Brain (tissue), 1 donor: ENCODE data around the gene CCDC7.

DNA sequence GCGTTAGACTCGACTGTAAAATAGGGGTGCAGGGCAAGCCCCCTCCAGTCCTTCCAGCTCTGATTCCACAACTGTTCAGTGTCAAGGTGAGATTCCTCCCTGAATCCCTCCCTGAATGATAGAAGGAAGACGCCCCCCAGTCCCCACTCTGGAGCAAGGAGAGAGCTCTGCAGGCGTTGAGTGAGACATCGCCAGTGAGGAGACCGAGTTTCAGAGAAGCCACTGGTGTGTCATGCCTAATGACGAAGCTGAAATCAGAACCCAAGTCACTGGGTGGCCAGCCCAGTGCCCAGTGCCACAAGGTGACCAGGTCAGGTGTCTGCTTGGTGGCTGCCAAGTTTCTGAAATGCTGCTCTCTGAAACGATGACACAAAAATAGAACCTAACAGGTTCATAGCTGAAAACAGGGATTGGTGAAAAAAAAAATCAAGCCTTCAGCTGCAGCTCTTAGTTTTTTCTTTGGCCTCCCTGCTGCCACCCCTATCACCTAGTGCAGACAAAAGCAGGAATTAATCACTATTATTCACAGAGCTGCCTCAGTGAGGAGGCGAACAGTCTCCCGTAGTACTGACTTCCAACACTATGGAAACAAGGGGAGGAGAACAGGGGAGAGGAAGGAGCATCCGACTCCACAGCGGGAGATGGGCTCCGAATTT is 153.6 kb downstream of the ARHGAP12 start:
- RRBS = no CpG with 5 or more reads among the region's 13 CpGs

DNA sequence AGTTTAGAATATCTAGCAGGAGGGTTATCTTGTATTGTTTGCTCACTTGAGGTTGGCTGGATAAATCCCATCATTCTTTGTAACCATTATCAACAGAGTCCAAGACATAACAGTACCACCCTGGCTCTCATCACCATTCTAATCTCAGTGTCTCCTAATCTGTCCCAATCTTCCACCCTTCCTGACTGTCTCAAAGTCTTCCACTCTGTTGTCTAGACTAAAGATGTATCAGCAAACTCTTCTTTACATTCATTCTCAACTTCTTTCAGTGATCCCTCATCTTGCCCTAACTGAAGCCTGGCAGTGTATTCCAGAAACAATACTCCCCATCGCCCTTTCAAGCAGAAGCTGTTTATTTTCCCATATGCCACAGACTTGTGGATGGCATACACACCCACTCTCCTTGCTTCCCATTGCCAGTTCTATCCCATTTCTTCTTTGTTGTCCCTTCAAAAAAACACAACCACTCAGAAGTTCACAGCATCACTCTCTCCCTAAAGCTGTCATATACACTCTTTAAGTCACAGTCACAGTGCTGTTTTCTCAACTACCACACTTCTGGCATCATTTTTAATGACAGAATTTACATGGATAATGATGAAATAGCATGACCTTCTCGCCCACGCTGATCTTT is 11.7 kb downstream of the EPC1 start:
- RRBS = no CpG with 5 or more reads among the region's 3 CpGs

GRCh38 chr10:32377442-32378109 is 30.6 kb upstream of the EPC1 start:
- RRBS = no CpG with 5 or more reads among the region's 7 CpGs

- RRBS = under 1% methylated on average over 21 of the region's 58 CpGs
Observed at GRCh38 chr10:32445484-32446575, at the start of gene CCDC7. TSS of gene CCDC7 (plus strand) at chr10:32446140.

- RRBS = no CpG with 5 or more reads among the region's 4 CpGs
Observed at GRCh38 chr10:32941345-32941926, 16.6 kb downstream of the ITGB1 start.

- RRBS = no CpG with 5 or more reads among the region's 5 CpGs
Observed at GRCh38 chr10:33032778-33032999, 74.7 kb upstream of the ITGB1 start.

DNA sequence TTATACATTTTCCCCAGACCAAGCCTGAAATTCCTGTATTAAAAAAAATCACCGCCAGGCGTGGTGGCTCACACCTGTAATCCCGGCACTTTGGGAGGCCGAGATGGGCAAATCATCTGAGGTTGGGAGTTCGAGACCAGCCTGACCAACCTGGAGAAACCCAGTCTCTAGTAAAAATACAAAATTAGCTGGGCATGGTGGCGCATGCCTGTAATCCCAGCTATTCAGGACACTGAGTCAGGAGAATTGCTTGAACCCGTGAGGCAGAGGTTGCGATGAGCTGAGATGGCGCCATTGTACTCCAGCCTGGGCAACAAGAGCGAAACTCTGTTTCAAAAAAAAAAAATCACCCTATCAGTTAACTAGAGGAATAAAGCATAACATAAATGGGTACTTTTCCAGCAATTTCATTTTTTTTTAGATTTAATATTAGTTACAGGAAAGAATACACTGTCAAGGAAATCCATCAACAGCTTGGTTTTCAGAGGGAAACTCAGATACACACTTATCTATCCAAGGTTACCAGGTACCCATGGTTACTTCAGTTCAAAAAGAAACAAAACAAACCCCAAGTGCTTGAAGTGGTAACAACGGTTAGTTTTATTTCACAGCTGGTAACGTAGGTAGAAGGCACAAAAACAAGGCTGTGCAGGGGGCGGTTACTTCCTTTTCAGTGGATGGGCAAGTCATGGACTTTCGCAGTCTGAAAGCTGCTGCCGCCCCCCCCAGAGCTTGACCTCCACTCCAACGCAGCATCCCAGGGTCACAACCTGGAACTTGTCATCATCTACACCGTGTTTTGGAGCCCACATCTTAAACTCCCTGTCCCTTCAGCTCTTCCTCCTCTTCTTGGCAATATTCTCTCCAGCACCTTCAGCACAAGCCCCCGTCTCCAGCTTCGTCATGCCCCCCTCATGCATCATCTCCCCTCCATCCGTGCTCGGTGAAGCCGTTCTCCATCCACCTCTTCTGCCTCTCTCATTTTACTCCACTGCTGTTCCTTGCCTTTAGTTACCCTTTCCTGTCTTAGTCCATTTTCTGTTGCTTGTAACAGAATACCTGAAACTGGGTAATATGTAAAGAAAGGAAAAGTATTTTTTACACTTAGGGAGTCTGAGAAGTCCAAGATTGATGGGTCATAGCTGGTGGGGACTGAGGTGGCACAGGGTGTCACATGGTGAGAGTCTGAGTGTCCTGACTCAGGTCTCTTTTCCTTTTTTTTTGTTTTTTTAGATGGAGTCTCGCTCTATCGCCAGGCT is 181.1 kb upstream of the ITGB1 start:
- RRBS = no CpG with 5 or more reads among the region's 24 CpGs

DNA sequence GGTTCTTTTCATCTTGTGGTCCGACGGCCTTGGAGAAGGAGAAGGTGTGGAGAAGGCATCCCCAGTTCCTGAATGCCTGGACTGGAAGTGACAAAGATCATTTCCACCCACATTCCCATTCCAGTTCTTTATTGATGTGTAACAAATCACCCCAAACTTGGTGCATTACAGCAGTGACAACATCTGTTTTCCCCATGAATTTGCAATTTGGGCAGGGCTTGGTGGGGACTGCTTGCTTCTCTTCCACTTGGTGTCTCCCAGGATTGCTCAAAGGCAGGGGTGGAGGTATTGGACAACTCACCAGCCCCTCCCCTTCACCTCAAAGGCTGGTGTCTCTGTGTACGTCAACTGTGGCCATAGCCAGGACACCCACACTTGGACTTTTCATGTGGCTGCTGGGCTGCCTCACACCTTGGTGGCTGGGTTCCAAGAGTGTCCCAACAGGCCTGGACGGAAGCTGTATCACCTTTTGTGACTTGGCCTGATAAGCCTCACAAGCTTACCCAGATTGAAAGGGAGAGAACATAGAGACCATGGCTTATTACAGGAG is 187.4 kb upstream of the ITGB1 start:
- RRBS = no CpG with 5 or more reads among the region's 4 CpGs

DNA sequence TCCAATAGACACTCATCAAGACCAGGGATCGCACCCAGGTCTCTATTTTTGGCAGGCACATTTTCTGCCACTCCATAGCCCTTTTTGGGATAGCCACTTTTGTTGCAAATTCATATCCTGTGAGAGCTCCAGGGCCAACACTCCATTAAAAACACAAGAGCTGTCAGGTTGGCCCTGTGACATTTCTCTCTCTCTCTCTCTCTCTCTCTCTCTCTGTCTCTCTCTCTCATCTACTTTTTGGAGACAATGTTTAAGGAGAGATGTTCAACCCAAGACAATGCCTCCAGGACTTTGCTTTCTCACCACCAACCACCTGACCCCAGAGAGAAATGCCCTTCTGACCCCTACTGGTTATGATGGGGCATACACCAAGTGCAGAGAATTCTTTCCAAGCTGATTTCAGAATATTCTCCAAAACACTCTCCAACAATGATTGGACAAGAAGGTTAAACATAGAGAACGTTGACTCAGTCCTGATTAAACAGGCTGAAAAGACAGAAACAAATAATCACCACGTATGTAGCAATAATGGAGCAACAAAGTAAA is 178.7 kb downstream of the NRP1 start:
- RRBS = no CpG with 5 or more reads among the region's 3 CpGs

DNA sequence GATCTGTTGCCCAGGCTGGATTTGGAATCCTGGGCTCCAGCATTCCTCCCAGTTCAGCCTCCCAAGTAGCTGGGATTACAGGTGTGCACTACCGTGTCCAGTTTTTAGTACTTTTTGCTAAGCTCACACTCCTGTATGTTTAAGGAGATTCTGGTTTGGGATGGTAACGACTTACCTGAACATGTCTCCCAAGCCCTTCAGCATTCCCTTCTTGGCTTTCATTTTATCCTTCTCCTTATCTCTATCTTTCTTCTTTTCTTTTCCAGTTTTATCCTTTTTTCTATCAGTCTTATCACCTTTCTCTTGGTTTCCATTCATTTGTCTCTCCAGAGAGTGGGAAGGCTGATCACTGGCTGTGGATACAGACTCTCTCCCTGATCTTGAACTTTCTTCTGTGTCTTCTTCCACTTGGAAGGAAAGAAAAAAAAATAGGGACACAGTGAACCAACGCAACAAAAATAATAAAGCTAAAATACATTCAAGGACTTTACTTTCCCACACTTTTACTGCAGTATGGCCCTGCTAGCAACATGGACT is 498.1 kb downstream of the PARD3 start:
- RRBS = no CpG with 5 or more reads among the region's 3 CpGs

DNA sequence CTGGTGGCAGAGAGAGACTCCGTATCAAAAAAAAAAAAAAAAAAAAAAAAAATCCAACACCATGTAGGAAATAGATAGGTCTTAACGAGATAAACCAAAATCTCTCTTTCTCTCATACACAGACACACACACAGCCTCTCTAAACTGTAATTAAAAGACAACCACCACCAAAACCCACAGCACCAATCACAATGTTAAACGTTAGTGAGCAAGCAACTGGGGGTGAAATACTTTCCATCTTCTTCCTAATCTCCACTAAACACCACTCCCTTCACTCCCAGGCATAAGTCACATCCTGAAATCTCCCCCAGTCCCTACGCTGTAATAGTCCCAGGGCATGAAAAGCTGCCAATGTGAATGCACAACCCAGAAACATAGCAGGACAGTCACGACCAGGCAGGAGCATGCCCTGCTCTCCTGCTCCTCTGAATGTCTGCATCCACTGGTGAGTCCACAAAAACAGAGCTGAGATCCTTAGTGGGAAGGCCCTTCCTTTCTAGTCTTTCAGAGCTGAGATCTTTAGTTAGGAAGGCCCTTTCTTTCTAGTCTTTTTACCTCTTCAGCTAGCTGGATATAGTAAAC is 288.9 kb downstream of the PARD3 start:
- RRBS = no CpG with 5 or more reads among the region's 5 CpGs

DNA sequence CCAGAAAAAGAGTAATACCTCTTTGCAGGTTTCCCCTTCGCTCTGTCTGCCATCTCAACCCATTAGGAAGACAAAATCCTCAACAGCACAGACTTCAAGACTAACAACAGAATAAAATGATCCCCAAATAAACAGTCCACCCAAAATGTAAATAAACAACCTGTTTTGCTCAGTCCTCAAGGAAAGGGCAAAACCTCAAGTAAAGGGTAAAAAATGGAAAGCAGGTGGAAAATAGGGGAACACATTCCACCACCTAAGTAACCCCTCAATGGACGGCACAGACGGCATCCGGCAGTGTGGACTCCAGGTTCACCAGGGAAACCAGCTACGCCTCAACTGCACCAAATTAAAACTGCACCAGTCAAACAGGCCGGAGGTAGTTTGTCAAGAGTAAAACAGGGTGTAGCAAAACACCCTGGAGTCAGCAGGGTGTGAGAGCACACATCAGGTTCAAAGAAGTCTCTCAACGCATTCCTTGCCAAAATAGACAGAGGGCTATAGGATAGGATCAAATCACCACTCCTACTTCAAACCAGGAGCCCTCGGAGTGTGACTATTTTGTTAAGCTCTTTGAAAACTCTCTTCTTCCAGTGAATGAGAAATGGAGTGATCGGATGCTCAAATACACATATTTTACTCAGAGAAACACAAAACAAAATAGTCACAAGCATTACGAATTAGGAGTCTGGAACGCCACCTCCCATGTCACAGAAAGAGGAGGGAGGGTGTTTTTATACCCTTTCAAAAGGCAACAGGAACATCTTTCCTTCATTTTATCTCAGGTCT is 136.0 kb downstream of the PARD3 start:
- RRBS = 96% methylated on average over 2 of the region's 11 CpGs

- RRBS = no CpG with 5 or more reads among the region's 4 CpGs
Observed at GRCh38 chr10:34699012-34699648, 116.0 kb downstream of the PARD3 start.

DNA sequence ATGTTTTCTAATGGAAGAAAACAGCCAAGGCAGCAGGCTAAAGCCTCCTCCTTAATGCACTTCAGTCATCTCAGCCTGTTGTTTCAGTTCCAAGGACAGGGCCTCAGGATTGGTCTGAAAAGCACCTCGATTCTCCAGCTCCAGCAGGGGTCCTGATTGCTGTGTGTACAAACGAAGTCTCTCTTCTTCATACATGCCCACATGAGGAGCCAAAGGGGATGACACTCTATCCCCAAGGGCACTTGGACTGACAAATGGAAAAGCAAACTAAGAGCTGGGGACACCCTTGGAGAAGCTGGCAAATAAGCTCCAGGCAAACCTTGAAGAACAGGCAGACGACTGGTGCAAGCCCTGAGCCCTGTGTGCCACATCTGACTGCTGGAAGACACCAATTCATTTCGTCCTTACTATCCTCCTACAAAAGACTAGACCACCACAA is 62.1 kb downstream of the PARD3 start:
- RRBS = no CpG with 5 or more reads among the region's 4 CpGs

DNA sequence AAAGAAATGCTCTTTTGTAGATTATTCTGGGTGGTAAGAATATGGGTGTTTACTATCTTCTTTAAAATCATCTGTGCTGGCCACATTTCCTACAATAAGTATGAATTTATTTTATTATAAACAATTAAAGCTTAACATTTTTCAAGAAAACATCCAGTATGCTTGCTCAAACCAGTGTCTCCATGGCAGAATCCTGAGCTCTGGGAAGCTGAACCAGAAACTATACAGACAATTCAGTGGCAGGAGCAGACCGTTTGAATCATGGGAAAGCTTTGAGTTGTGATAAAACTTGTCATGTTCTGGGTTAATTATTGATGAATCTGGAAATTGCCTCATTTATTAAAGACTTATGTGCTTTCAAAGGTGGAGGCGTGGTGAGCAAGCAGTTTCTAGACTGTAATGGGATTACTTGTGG is 25.3 kb downstream of the PARD3 start:
- RRBS = no CpG with 5 or more reads among the region's 2 CpGs

DNA sequence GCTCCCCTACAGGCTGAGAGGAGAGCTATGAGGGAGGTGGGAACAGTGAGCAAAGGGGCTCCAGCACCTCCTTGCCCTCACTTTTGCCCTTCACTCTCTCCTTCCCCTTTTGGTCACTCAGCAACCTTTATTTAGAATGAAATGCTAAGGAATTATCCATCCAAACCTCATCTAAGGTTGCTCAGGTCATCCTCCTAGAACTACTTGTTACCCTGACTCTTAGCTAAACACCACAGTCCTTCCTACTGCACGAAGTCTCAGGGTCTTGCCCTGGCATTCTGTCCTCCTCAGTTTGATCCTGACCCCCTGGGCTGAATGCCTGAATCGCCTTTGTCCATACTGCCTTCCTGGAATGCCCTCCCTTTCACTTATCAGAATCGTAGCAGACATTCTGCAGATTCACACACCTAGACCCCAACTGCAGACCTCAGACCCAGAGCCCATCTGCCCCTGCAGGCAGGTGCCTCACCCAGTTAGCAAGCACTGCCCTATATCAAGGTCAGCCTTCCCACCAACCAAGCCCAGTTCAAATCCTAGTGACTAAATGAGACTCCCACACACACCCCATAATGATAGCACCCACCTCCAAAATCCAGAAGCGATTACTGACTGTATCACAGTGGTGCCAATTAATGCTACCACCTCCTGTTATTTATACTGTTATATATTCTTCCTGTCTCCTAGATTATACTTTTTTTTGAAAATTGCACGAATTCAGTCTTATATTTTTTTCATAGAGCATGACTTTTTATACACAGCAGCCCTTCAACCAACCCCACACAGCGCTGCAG is 3.9 kb downstream of the PARD3 start:
- RRBS = no CpG with 5 or more reads among the region's 6 CpGs

- RRBS = no CpG with 5 or more reads among the region's 8 CpGs
Observed at GRCh38 chr10:35246747-35247239, 89.5 kb upstream of the CCNY start.

DNA sequence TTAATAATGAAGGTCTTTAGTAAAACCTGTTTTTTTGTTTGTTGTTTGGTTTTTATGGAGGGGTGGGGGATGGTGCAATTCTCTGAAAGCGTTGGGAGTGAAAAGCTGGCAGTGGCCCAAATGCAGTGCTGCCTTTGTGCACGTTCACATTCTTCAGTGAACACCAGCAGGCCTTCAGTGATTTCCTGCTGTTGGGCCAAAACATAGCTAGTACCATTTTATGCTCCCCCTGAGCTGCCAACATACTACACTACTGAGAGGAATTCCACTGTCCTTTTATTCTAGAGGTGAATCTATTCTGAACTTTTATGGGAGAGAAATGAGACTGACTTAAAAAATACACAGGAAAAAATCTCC is 50.5 kb downstream of the CCNY start:
- RRBS = no CpG with 5 or more reads among the region's 2 CpGs

DNA sequence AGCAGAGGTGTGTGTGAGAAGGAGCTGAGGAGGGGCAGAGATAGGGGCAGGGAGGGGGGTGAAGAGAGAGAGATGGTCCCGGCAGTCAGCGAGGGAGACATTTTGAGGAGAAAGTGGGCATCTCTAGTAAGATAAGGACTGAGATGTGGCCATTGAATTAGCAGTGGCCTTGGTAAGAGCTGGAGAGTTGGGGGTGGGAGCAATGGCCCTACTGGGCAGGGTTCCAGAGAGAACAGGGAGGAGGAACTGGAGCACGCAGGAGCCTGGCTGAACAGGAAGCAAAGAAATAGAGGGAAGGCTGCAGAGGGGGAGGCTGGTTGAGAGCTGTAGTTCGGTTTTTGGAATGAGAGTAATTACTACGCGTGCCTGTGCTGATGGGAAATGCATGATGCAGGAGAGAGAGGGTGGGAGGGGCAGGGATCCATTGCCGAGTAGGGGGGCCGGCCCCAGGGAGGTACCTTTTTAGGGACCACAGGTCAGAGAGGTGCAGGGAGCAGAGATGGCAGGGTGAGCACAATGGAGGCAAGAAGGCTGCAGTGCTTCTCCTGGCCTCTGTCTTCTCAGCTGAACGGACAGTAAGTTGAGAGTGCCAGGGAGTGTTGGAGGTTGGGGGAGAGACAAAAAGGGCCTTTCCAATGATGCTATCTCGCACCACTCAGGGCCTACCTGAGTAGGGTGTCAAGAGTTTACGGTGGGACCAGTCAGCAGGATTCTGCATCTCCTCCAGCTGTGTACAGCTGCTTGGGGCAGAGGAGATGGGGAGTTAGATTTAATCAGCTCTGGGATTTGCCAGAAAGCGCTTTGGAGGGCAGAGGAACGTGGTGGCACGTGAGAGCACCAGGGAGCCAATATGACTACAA is 113.2 kb downstream of the CCNY start:
- RRBS = no CpG with 5 or more reads among the region's 14 CpGs